ENCODE measurements around a stretch of chr5.

- CAGE, long polyA plus RNA, result no peak
- RRBS, result 33% methylated on average over 53 of the region's 92 CpGs
These were observed 3.8 kb upstream of the SQSTM1 start for GRCh38 chr5:179816537-179817711.

GRCh38 chr5:179817935-179818475 is 2.7 kb upstream of the SQSTM1 start:
- CAGE, long polyA plus RNA, result no peak
- RRBS, result no CpG with 5 or more reads among the region's 9 CpGs

- CAGE, long polyA plus RNA, result no peak
- RRBS, result no CpG with 5 or more reads among the region's 9 CpGs
These were observed 4.3 kb downstream of the SQSTM1 start for GRCh38 chr5:179824756-179825556.

DNA sequence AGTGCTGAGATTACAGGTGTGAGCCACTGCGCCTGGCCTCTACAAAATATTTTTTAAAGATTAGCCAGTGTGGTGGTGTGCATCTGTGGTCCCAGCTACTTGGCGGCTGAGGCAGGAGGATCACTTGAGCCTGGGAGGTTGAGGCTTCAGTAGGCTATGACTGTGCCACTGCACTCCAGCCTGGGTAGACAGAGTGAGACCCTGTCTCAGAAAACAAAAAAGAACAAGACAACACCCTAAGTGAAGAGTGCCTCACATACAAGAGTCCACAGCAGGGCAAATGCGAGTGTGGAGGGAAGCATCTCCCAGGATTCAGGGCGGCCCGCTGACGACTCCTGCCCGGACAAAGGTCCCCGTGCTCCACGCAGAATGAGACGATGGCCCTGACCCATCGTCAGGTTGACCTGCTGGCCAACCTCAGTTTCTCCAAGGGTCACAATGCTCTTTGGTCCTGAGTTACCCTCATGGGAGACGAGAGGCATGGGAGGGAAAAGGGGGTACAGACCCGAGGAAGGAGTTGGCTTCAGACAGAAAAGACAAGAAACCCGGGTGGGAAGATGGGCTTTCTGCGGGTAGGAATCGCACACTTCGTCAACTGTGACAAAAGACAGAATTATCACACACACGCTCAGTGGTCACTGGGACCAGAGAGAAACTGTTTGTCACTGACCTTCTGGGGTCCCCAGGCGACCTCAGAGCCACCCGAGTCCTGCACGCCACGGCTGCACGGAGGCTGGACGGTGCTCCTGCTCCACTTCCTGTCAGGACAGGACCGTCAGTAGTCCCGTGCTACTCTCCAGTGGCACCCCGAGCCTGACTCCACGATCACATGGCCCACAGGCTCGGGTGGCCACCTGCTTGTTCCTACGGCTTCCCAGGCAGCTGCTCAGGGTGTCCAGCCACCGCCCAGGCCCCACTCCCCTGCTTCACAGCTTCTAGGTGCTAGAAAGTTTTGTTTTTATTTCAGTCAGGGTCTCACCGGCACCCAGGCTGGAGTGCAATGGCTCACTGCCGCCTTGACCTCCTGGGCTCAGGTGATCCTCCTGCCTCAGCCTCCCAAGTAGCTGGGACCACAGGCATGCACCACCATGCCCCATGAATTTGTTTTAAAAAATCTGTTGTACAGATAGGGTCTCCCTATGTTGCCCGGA is 18.0 kb downstream of the MRNIP start:
- CAGE, long polyA plus RNA, result no peak
- RRBS, result 94% methylated on average over 1 of the region's 34 CpGs

- CAGE, long polyA plus RNA, result no peak
- RRBS, result no CpG with 5 or more reads among the region's 19 CpGs
These were observed 1.8 kb upstream of the MRNIP start for GRCh38 chr5:179860069-179861090.

DNA sequence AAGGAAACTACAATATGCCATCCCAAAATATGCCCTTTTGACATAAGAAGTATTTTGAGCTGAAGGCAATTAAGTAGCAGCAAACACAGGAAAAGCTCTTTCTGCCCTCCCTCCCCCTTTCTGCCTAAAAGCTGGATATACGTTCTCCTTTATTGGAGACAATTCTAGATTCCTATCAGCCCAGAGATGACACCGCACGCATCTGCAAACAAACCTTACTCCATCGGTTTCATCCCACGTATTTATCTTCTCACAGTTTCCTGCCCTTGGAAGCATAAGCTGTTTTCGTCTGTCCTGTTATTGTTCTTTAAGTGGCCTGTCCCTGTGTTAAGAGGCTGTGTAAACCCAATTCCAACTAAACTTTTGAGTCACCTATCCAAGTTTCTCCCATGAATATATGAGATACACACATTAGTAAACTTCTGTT is 11.8 kb downstream of the TBC1D9B start:
- CAGE, long polyA plus RNA, result no peak
- RRBS, result no CpG with 5 or more reads among the region's 6 CpGs

DNA sequence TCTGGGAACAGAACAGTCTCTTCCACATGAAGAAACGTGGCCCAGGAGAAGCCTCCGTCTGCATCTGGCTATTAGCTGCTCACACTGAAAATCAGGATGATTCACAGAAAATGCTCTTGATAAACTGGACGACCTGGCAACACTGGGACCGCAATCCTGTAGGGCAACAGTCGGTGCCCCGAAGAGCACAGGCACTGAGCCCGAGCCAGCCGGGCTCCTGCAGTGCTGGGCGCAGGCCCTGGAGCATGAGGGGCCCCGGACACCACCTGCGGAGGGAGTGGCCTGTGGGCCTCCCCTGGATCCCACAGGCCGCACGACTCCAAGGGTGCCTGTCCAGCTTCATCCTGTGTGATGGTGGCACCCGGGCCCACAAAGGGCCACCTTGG is 1.0 kb downstream of the TBC1D9B start:
- CAGE, long polyA plus RNA, result no peak
- RRBS, result 4% methylated on average over 4 of the region's 14 CpGs

DNA sequence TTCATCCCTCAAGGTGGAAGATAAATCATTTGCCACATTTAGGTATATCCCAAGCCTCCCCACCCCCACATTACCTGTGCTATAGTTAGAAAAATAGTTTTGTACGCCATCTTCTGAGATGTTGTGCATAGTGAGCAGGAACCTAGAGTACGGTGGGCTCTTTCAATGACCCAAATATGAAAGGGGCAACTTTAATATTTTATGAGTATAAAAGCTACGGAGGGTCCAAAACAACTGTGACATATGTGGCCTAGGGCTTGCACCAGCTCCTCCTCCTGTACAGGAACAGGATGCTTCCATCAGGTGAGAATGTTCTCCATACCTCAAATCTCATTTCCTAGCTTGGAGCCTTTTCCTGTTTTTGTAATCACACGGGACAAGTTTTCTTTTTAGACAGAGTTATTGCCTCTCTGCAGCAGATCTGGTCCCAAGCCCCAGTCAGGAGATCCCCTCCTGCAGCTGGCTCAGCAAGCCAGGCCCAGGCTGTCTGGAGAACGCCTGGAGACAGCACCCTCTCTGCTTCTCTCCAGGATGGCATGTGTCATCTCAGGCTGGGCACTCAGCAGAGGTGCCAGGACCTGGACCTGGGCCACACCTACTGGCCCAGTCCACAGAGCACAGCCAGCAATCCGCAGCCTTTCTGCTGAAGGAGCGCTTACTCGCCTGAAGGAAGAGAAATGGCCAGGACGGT is 4.5 kb upstream of the TBC1D9B start:
- CAGE, long polyA plus RNA, result no peak
- RRBS, result no CpG with 5 or more reads among the region's 9 CpGs

DNA sequence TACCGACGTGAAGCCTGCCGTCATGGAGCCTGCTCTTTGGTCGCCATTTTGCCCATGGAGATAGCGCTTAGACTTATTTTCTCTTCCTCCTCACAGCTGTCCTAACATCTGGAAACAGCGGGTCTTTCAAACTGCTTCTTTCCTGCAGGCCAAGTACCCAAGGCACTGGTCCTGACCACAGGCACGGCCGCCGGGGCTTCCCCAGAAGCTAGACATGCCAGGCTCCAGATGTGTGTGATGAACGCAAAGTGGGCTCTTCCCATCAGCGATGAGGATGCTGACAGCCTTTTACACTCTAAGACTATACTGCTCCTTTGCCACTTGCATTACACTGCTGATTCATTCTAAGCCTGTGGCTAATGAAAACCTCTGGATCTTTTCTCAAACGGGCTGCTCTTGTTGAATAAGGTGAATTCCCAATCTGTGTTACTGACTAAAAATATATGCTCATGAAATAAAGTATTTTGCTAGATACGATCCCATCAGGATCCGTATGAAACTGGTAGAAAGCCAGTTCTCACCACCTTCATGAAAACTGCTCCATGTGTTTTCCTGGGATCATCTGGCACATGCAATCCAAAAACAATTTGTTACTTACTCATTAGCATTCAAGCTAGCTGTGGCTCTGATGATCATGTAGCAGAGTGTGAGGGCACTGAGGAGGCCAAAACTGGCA is 55.3 kb upstream of the TBC1D9B start:
- CAGE, long polyA plus RNA, result no peak
- RRBS, result no CpG with 5 or more reads among the region's 14 CpGs

- CAGE, long polyA plus RNA, result no peak
- RRBS, result no CpG with 5 or more reads among the region's 8 CpGs
These were observed 65.5 kb upstream of the TBC1D9B start for GRCh38 chr5:179973166-179973608.

GRCh38 chr5:180028387-180028876 is 43.1 kb downstream of the RNF130 start:
- CAGE, long polyA plus RNA, result no peak
- RRBS, result no CpG with 5 or more reads among the region's 10 CpGs

DNA sequence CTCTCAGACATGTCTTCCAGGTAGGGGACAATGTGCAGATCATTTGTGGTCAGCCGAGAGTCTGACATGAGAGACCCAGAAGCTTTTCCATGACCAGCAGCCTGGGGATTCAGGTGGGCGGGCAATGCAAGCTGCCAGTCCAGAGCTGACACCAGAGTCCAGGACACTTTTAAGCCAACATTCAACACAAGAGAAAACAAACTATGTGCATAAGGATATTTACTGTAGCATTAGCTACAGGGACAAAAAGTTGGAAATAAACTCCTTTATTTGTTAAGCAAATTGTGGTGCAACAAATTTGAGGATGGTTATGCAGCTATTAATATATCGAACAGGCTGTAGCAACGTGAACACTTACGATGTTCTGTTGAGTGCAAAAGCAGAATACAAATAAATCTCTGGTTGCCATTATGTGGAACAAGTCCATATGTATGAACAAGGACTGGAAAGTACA is 9.9 kb upstream of the RNF130 start:
- CAGE, long polyA plus RNA, result no peak
- RRBS, result no CpG with 5 or more reads among the region's 5 CpGs

DNA sequence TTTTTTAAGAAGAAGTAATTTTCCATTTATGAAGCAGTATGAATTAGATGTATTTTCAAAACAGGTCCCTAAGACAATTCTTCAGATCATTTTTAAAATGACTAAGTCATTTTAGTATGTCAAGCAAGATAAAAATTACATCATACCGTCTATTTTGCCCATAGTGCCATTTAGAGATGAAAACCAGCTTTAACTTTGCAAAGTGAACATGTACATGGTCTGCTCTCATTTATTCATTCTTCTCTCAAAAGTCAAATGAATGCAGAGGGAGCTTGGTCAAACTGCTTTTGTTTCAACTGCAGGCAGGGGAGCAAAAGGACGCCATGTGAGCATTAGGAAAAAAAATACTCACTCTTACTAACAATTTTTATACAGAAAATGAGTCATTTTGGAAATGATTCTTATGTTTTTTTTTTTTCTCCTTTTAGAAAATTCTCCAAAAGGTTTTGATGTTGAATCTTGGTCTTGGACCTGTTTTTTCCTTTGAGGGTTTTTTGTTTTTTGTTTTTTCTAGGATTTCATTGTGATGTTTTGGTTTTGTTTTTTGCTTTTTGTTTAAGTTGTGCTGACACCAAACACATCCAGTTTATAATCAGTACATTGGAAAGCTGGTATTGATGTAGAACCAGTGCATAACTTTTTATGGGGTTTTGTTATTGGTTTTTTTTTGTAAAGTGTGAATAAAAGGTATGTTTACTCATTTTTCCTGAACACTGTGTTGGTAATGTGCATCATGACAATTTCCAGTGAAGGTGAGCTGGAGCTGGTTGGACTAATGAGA is 15.6 kb downstream of the SCGB3A1 start:
- CAGE, long polyA plus RNA, result no peak
- RRBS, result no CpG with 5 or more reads among the region's 2 CpGs

DNA sequence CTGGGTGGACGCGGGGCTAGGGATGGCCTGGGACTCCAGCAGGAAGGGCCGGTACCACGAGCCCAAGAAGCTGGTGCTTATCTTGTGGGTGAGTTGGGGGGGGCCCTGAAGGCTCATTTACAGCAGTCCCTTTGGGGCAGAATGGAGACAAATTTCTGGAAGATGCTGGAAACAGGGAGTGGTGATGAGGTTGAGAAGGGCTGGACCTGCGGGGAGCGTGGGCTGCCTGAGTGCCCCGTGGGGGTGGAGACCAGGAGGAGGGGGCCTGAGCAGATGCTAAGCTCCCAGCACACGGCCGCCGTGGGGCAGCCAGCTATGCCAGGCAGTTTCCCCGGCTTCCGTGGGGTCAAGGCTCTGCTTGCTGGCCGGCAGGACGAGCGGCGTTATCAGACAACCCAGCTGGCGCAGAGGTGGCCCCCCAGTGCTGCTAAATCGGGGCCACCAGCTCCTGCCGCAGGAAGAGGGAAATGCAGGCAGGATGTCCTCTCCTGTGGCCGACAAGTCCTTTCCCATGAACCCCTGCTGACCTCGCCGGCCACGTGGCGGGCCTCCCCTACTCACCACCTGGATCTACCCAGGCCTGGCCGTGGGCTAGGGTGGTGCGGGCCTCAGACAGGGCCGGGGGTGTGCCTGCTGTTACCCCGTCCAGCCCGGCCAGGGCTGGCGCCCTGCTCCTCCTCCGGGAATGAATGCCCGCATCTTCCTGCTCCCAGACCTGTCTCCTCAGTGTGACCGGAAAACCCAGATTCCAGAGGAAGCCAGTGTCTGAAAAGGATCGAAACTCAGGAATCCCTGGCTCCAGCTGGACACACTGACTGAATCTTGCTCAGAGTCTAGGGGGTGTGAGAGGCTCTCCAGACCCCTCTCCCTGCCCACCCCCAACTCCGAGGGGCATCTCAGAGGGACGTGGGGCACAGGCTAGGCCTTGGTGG is 4.1 kb downstream of the FLT4 start:
- CAGE, long polyA plus RNA, result no peak
- RRBS, result 61% methylated on average over 3 of the region's 36 CpGs

- CAGE, long polyA plus RNA, result no peak
- RRBS, result no CpG with 5 or more reads among the region's 11 CpGs
These were observed 17.6 kb downstream of the MGAT1 start for GRCh38 chr5:180784916-180785485.

DNA sequence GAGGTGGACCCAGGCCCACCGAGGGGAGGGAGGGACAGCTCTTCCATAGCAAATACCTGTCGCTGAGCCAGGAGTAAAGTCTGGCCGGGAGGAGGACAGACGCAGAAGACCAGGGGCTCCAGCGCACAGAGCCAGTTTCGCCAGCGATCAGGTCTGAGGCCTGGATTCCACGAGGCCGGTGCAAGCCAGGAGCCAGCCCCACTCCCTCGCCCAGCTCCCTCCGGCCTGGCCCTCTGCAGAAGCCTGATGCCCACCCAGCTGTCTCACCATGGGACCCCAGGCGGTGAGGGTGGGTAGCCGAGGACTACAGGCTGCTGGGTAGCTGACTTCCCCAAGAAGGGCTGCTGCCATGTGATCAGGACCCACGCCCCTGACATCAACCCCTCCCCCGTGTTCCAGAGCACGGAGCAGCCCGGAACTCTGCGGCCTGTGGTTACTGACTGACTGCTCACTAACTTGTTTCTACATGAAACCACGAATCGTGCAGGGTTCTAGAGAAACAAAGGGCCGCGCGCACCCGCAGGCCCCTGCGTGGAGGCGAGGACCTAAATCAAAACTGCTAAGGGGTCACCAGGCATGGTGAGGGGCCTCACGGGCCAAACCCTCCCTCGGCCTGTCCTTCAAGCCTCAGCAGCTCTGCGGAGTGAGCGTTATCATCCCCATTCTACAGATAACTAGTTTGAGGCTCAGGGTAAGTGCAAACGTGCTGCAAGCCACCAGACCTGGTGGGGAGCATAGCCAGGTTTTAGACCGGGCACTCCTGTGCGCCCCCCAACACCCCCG is 1.1 kb upstream of the MGAT1 start:
- CAGE, long polyA plus RNA, result no peak
- RRBS, result 2% methylated on average over 7 of the region's 34 CpGs

GRCh38 chr5:180829015-180830060 is 26.7 kb upstream of the MGAT1 start:
- CAGE, long polyA plus RNA, result no peak
- RRBS, result no CpG with 5 or more reads among the region's 16 CpGs

- CAGE, long polyA plus RNA, result no peak
- RRBS, result 3% methylated on average over 6 of the region's 11 CpGs
These were observed 689 bp upstream of the ZFP62 start for GRCh38 chr5:180861804-180862125.

- CAGE, long polyA plus RNA, result no peak
- RRBS, result 17% methylated on average over 4 of the region's 37 CpGs
These were observed 13.8 kb downstream of the BTNL9 start for GRCh38 chr5:181053641-181054404.

DNA sequence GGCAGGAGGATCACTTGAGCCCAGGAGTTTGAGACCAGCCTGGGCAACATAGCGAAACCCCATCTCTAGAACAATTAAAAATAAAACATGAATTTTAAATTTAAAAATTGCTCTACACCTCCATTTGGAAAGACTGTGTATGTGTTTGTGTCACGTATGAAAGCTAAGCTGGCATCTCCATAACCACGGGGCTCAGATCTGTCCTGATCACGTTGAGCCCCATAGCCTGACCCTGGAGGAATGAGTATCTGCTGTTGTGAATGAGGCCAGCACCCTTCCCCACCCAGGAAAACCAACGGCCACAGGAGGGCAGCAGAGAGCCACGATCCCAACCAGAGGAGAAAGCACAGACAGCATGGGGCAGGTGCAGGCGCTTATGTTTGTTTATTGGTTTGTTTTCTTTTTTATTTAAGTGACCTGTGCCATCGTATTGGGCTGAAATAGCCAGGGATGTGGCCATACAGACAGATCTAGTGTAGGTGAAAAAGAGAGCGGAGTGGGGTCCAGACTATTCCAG is 11.8 kb downstream of the OR2V2 start:
- CAGE, long polyA plus RNA, result no peak
- RRBS, result no CpG with 5 or more reads among the region's 9 CpGs